Placental pericyte (primary cell): ENCODE measurements around the genes RUNX2 and PLA2G7.

- CAGE, long polyA plus RNA, result no peak
Observed at GRCh38 chr6:44234672-44235206, 11.3 kb downstream of the SLC29A1 start.

- CAGE, long polyA plus RNA, result no peak
Observed at GRCh38 chr6:44297027-44297521, 424 bp downstream of the TCTE1 start.

DNA sequence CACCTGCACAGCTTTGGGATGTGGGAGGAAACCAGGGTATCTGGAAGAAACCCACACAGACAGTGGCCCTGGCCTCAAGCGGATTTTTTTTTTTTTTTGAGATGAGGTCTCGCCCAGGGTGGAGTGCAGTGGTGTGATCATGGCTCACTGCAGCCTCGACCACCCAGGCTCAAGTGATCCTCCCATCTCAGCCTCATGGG, 3.5 kb upstream of the CDC5L start:
- CAGE, long polyA plus RNA, result no peak

GRCh38 chr6:44569952-44570592, 182.6 kb downstream of the CDC5L start:
- CAGE, long polyA plus RNA, result no peak

- CAGE, long polyA plus RNA, result no peak
Observed at GRCh38 chr6:44667124-44667405, 279.6 kb downstream of the CDC5L start.

DNA sequence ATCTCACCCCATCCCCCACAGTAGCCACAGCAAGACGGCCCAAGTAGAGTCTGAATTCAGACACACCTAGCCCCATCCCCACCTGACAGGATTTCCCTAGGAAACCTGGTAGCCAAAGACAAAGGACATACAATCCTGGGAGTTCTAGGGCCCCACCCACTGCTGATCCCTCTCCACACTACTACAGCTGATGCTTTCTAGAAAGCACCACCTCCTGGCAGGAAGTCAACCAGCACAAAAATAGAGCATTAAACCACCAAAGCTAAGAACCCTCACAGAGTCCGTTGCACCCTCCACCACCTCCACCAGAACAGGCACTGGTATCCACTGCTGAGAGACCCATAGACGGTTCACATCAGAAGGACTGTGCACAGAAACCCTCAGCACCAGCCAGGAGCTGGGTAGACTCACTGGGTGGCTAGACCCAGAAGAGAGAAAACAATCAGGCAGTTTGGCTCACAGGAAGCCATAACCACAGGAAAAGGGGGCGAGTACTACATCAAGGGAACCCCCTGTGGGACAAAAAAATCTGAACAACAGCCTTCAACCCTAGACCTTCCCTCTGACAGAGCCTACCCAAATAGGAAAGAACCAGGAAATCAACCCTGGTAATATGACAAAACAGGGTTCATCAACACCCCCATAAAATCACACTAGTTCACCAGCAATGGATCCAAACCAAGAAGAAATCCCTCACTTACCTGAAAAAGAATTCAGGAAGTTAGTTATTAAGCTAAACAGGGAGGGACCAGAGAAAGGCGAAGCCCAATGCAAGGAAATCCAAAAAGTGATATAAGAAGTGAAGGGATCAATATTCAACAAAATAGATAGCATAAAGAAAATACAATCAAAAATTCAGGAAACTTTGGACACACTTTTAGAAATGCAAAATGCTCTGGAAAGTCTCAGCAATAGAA, 17.6 kb upstream of the RUNX2 start:
- CAGE, long polyA plus RNA, result no peak

GRCh38 chr6:45327869-45328492, at the start of gene RUNX2:
RUNX2 (plus strand) TSS chr6:45328330.
- CAGE, long polyA plus RNA, result no peak

GRCh38 chr6:45437200-45437644, 59.5 kb upstream of the SUPT3H start:
- CAGE, long polyA plus RNA, result no peak

DNA sequence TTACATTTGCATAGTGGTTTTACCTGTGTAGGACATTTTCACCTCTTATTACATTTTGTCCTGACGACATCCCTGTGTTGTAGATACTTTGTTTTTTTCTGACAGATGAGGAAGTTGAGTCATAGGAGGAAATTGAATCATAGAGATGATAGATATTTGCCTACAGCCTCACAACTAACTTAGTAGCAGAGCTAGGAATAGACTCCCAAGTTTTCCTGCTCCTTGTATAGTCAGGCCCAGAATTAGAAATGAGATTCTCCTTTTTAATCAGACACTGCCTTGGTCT, 100.5 kb upstream of the SUPT3H start:
- CAGE, long polyA plus RNA, result no peak

DNA sequence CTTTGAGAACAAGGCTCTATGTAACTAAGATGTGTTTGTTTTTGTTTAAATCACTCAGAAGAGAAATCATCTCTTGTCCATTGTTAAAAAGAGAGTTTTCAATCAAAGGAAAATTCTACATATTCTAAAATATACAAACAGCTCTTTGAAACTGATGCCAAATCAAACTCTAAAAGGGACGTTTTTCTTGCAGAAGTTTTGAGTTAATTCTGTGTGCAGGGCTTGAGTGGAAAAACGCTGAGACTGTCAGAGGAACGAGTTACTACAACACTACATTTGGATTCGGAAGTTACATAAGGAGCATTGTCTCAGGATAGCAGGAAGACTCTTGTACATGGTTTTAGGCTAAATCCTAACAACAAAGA, 155.6 kb upstream of the SUPT3H start:
- CAGE, long polyA plus RNA, result no peak

GRCh38 chr6:45959365-45960056, 56.1 kb downstream of the CLIC5 start:
- CAGE, long polyA plus RNA, result no peak

DNA sequence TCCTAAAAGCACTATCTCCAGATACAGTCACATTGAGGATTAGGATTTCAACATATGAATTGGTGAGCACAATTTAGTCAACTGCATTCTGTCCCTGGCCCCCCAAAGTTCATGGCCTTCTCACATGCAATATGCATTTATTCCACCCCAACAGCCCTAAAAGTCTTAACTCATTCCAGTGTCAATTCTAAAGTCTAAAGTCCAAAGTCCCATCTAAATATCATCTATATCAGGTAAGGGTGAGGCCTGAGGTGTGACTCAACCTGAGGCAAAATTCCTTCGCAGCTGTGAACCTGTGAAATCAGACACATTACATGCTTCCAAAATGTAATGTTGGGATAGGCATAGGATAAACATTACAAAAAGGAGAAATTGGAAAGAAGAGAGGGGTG, 27.8 kb downstream of the CLIC5 start:
- CAGE, long polyA plus RNA, result no peak

DNA sequence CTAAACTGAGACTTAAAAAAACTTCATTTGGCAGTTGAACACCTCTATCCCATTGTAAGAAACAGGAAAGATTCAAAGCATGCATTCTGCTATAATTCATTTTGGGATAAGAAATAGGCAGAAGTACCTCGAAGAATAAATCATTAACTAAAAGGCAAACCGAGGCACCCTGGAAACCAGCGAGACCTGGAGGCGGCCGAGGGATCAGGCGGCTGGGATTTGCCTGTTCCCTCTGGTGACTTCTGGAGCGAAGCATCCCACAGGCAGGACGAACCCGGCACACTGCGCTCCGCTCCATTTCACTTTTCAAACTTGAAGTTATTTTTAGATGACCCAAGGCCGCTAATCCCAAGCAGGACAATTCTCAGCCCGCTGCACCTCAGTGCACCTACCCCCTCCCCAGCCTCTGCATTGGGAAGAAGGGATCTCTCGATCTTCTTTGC, 920 bp downstream of the RCAN2 start:
- CAGE, long polyA plus RNA, result no peak

GRCh38 chr6:46506141-46506600, 14.9 kb upstream of the RCAN2 start:
- CAGE, long polyA plus RNA, result no peak

DNA sequence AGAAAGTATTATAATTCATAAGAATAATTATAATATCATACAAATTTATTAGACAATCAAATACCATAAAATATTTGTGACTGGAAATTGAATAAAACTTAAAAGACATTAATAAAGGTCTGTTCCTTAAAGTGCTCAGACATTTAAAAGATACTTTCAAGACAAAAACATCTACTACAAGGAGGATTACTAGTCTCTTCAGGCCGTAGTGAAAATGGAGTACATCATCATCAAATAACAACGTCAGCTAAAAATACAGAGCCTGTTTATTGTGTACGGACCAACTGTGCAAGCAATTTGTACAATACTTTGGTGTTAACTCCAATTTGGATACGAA, 940 bp downstream of the CYP39A1 start:
- CAGE, long polyA plus RNA, result no peak

DNA sequence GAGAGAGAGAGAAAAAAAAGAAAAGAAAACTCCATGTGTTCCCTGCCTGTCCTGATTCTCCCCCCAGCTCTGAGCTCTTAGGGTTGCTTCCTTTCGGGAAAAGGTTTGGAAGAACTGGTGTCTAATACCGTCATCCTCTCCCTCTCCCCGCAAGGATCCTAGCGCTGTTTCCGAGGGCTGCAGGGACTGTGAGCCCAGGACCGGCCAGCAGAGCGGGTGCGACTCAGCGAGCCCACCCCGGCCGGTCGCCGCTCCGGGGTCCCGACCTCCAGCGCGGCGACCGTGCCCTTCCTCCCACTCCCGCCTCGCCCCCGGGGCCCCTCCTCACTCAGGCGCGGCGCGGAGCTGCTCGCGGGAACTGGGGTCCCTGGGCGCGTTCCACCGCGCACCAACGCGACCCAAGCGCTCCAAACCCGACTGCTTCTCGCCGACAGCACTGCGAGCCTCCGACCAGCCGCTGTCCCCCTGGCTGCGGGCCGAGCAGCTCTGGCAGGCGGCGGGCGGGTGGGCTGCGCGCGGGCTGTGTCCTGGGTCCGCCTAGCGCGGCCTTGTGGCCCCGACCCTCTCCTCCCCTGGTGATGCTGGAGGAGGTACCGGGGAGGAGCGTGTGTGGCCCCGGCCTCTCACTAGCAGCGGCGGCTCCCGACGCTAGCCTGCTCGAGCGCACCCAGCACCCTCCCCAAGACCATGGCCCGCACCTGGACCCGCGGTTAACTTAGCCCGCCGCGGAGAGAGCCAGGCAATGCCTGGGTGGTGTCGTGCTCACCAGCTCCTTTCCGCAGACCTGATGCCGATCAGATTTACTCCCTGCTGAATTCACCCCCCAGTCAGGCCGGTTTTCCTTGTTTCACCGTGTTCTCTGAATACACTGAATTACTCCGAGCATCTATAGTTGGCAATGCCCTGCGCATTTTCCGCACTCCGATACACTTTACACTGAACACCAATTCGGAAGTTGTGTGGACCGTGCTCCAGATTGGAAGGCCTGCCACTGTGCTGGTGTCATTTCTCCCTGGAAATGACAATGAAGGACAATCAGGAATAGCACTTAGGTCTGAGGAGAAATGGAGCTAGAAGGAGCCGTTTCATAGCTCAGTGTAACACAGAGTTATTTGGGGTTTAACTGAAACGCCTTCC, at the start of gene PLA2G7:
Gene PLA2G7, minus strand, starts transcription at position 524 of the 1,137 bp plus-strand sequence.
- CAGE, long polyA plus RNA, result no peak

- CAGE, long polyA plus RNA, result no peak
Observed at GRCh38 chr6:47061420-47062003, 19.4 kb upstream of the ADGRF1 start.

DNA sequence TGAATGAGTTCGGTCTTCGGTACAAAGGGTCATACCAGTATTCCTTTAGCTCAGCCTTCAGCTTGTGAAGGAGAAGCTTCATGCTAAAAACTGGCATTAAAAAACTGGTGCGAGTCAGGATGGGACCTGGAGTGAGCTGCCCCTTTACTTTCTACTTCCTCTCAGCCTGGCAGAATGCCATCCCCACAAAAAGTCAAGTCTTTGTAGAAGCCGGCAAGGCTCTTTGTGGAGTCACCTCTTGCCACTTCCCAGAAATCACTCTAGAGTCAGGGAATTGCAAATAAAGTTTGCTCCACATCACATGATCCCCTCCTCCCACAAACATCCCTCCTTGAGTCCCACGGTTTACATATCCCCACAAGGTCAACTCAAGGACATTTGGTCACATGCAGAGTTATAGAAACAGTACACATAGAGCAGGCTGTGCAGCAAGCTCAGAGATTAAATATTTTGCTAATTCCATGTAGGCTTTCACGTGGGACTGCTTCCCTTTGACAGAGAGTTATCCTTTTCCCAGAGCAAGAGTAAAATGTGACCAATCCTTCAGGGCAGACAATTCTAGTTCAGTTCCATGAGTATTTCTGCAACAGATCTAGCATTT, 34.7 kb upstream of the ADGRF1 start:
- CAGE, long polyA plus RNA, result no peak

DNA sequence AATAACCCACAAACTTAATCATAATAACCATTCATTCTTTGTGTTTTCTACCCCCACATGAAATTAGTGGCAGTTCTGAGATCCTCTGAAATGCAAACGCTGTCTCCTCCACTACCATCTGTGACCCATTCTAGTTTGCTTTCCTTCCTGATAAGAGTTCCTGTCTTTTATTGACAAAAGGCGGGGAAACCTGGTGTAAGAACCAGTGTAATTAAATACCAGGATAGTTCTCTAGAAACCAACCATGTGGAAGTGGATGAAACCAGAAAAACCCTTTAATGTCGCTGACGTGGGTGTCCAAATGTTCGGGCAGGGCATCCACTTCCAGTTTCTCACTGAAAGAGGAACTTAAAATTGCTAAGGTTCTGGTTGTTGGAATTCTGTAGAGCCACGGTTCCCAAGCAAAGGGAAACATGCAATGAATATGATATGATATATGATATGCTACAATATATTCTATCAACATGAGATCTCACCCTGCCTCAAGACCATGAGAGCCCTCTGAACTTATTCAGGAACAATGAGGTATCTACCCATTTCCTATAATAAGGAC, 79.1 kb downstream of the TNFRSF21 start:
- CAGE, long polyA plus RNA, result no peak

DNA sequence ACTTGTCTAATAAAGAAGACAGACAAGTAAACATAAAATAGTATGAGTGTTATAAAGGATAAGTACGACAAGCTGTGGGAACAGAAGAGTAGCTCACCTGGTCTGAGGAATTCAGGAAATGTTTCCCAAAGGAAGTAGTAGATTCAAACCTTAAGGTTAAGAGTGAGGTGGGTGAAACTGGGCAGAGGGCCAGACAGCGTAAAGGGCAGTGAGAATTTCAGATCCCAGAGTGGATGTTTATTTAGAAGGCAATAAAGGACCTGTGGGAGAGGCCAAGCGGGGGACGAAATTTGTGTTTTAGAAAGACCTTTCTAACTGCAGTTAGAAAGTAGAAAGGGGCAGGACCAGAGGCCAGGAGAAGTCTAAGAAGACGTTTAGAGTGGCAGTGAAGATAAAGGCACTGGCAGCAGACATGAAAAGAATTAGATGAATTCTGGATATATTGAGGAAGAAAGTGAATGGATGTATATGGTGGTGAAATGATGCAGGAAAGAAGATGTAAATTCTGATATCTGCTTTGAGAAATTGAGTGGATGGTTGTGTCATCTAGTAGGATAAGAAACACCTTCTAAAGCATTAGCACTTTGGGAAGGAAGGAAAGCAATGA, 72.1 kb upstream of the CD2AP start:
- CAGE, long polyA plus RNA, result no peak